ENCODE measurements around a stretch of chr14.

DNA sequence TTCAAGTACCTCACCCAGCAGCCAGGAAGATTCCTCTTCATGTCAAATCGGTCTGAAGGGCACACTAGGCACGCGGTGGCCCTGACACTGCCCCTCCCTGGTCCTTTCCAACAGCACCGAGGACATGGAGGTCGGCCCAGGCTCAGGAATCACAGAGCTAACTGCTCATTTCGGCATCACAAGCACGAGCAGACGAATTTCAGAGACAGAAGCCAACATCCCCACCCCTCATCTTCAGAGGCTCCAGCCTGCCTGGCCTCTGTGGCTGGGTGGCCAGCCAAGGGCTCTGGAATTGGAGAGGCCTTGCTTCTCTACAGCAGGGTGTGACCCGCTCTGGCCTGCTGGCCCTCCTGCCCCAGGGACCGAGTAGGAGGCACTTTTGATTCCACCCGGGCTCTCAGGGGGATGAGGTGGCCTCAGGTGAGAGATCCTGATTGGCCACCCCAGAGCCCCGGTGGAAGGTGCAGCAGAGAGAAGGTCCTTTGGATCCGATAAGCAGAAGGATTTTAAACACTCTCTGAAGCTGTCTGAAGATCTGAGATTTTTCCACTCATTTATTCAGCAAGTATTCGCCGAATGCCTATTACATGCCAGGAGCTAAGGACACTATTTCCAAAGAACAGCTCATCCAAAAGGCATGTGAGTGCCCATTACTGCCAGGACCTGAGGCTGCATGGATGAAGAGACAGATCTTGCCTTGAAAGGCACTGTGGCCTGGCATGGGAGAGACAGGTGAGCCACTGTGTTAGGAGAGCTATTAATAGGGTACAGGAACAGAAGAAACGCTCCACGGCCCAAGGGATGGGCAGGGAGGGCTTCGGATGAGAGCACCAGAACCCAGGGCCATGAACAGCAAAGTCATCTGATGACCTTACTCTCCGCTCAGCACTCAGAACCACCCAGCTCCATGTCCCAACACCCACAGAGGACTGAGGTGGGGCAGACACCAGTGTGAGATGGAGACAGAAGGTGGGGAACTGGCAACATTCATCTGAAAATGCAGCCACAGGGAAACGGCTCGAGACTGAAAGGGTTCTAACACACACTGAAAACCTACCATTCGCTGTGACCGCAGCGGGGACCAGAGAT is 10.2 kb downstream of the BAG5 start:
- PRO-cap = no peak

- PRO-cap = no peak
These were observed 511 bp downstream of the BAG5 start for GRCh38 chr14:103561781-103562511.

DNA sequence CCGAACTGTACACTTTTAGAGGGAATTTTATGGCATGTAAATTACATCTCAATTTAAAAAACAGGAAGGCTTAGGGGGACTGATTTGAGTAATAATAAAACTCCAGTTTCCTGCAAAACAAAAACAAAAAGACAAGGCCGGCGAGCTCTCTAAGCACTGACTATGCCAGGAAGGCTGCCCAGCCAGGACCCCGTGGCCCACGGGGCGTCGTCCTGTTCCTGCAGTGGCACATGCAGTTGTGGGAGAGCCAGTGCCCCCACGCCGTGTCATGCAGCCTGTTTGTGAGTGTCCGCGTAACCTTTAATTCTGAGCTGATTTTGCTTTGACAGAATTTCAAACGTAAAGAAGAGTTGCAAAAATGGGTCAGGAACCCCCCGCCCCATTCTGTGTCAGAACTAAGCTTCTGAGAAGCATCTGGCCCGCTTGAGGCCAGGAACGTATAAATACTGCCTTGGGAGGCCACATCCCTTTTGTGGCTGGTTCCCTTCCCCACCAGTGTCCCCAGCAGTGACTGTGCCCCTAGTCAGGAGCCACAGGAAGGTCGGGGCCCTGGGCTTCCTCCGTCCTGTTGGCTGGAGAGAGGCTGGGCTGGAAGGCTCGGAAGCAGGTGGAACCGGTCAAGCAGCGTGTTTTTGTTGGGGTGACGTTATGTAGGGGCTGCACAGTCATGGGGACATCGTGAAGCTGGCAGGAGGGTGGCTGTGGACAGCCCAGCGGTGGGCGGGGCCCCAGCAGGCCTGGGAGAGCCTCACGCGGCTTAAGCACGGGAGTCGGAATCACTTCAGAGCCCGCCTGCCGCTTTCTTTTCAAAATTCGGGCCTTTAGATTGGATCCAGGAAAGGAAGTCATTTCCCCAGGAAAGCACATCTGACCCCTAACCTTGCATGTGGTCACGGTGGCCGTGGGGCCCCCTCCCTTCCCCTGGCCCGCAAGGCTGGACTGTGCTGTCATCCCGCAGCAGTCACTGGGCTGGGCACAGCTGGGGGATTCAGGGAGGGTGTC is 10.2 kb downstream of the XRCC3 start:
- PRO-cap = no peak

DNA sequence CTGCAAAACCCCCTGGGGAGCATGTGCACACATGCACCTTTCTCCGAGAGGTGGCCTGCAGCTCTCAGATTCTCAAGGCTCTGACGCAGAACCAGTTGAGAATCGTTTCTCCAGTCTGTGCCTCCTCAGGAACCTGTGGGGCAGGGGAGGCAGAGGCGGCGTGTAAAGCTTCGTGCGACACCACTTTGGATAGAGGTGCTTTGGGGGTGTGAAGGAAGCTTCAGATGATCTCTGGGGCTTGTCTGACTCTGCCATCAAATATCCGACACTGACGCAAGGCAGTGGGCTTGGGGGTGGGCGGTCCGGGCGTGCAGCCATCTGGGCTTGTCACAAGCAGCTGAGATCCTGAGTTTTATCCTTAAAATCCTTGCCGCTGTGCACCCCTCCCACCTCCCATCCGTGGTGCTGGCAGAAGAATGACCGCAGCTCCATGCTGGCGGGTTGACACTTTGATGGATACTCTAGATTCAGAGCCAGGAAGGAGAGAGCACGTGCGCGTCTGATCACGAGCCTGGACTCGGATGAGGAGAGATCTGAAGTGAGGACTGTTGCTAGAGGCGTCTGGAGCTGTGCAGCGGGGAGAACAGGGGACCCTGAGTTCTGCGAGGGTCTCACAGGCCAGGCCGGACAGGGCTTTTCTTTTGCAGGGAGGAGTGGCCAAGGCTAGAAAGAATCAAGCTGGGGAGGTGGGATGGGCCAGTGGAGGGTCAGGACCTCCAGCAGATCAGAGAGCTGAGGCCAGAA is 2.9 kb downstream of the ZFYVE21 start:
- PRO-cap = no peak

DNA sequence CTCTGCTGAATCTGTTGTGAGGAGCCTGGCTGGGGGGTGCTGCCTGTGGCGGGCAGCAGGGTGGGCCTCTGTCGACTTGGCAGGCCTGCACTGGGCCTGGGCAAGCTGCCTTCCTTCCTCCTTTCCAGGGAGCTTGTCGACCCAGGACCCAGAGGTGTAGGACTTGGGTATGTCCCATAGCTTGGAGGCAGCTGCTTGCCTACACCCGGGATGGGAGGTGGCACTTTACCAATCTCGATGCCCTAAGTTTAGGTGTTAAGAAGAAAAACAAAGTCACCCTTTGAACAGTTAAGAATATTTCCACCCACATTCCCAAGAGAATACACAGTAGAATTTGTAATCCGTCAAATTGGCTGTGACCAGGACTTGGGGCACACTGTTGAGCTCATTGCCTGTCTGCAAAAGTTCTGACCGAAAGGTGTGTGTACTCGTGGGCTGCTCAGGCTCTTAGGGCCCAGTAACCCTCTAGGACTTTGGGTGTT is 26.5 kb downstream of the ZFYVE21 start:
- PRO-cap = no peak

DNA sequence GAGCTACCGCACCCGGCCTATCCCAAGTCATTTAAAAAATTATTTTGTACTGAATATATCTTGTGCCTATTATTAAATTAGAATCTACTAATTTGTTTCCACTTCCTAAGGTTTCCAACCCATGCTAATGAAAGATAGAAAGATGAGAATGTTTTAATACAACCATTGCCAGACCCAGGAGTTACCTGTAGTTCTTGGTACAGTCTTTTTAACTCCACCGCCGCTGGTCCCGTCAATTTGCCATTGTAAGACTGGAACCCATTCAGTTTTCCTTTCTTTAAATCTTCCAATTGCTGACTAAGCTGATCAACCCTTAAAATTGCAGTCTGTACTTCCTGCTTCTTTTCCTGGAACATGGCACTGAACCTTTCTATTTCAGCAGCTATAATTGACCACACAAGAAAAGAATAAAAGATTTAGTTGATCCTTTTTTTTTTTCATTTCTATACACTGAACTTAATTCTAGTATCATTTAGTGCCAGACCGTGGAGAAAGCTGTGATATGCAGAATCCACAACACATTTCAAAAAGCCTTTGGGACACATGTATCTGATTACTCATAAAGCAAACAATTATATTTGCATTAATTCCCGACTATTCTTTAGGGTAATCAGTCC is 37.3 kb downstream of the ZFYVE21 start:
- PRO-cap = no peak

GRCh38 chr14:103753964-103754323 is 38.3 kb downstream of the ZFYVE21 start:
- PRO-cap = no peak

- PRO-cap = no peak
These were observed 50.0 kb downstream of the ZFYVE21 start for GRCh38 chr14:103765493-103766103.

DNA sequence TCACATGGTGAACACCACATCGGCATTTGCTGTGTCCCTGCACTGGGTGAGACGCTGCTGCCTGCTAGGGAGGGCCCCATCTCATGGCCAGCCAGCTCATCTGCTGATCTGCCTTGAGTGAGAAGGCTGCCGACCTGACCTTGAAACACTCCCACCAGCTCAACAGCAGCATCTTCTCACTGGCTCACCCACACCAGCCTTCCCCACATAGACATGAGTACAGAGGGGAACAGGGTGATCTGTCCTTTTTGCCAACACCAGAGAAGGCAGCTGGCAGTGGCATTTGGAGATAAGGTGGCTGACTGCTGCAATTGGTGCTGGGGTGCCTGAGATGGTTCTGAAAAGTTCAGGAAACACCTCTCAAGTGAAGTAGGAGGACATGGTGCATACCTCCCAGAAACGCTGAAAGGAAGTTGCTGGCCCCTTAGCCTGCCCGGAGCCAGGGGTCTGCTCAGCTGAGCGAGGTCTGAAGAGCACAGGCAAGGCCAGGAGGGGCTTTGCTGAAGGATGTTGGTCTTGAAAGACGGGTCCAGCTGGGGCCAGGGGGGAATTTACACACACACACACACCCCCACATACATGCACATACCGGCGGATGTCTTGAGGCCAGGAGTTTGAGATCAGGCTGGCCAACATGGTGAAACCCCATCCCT is 14.2 kb upstream of the PPP1R13B start:
- PRO-cap = no peak

- PRO-cap = no peak
These were observed 25.2 kb upstream of the KIF26A start for GRCh38 chr14:104113131-104113553.

GRCh38 chr14:104117798-104118442 is 20.5 kb upstream of the KIF26A start:
- PRO-cap = no peak

GRCh38 chr14:104135969-104136499 is 2.4 kb upstream of the KIF26A start:
- PRO-cap = no peak

DNA sequence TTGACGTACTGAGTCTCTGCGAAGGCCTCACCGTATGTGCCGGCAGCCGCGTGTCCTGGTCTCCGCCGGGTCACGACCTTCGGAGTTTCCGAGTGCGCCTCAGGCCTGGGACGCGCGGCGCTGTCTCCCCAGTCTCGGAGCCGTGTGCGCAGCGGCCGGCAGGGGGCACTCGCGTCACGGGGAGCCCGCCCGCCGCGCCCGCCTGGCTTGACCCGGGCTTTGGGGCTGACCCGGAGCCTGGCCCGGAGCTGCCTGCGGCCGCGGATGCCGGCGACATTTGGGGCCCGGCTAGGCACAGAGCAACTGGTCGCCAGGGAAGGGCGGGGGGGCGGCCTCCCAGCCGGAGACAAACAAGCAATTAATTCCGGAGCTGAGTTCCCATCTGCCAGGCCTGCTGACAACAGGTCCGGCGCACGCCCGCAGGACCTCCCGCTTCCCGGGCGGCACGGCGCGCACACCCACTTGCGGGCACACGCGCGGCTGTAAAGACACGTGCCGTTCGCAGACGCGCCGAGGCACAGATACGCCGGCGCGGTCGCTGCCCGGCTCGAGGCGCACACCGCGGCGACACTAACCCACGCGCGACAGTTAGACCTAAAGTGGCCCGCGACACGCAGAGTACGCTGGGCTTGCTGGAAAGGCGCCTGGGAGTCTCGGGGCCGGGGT is 755 bp upstream of the KIF26A start:
- PRO-cap = no peak

DNA sequence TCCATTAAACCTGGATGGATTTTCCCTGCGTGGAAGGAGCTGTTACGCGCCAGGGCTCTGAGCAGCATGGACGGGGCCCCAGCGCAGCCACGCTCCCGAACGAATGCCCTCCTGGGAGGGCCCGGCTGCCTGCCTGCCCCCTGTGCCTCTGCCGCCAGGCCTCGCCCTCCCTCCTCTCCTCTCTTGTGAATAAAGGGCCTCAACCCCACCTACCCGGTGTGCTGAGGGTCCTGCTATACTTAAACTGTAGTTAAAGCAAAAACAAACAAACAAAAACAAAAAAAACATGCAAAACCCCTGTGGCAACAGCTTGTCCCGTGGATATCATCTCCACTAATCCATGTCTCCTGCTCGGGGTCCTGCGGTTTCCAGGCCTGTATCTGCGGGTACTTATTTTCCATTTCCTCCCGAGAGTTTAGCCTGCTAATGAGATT is 85.5 kb downstream of the KIF26A start:
- PRO-cap = no peak

GRCh38 chr14:104586134-104586428 is 6.5 kb downstream of the C14orf180 start:
- PRO-cap = no peak

DNA sequence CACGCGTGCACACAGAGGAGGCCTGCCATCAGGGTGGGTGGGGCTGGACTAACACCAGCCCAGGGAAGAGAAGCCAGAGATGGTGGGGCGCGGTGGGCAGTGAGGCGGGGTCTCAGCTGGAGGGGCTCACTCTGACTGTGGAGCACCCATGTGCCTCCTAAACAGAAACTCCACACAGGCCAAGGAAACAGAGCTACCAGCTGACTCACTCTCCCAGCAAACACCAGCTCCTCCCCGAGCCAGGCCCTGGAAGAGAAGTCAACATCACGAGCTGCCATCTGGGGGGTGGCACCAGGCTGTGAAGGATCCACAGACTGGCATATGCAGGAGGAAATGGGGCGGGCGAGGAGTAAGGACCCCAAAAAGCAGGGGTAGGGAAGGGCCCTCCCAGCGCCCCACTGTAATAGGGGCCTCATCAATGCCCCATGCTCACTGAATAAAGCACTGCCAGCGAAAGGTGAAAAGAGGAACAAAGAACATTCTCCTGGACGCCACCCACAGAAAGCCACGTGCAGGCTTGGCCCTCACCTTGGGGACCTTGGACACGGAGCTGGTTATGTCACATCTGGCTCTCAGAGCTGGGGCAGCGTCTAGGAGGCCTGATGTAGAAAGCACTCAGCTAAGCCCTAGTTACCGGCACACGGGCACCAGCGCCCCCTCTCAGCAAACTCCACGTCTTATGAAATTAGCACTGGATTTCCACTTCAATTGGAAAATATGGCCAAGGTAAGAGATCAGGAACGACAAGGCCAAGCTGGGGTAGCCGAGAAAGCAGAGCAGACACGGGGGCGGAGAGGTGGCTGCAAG is 8.4 kb upstream of the INF2 start:
- PRO-cap = no peak

GRCh38 chr14:104706767-104707191 is 17.2 kb upstream of the ADSS1 start:
- PRO-cap = no peak

DNA sequence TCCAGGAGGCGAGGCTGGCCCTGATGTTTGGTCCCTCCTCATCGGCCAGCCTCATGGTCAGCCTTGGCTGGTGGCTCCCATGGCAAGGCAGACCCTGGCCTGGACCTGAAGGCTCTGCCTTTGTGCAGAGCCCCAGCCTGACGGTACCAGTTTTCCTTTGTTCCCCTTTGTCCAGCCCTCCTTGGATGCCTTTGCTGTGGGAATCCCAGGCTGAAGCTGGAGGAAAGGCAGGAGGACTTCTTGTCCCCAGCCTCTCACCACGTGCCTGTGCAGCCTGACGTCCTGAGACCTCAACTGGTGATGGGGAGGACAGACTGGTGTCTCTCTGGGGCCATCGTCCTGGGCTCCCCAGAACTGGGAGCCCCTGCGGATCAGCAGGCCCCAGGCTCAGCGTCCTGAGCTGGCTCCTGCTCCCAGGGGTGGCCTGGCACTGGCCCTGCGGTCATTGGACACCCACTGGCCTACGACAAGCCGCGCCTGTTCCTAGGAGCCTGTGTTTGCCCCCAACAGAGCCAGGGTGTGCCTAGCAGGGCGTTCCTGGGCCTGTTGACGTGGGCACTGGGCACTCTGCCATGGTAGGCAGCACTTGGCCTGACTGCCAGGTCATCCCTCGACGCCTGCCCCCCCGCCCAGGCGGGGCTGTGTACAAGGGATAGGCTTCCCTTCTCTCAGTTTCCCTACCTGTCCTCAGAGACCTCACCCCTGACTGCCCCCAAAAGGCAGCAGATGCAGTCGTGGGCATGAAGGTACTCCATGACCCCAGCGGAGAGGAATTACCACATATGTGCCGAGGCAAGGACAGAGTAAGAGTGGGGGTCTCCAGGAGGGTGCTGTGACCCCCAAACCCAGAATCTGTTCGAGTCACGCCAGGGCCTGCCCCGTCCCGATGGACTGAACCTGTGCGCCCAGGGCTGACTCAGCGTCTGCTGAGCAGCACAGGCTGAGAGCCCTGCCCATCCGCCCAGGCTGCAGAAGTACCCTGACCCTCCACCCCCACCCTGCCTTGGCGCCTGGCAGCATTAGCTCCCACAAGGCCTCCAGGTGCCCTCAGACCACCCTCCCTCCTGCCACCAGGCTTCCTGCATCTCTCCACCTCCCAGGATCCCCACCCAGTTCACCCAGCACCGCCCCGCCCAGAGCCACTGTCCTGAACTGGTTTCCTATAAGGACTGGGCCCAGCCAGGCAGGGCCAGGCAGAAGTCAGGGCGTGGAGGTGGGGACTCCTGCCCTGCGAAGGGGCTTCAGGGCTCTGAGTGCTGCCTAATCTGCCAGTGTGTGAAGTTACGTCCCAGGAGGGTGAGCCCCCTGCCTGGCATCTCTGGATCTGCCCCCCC is 8.5 kb downstream of the ADSS1 start:
- PRO-cap = no peak

- PRO-cap = no peak
These were observed 16.7 kb downstream of the SIVA1 start for GRCh38 chr14:104769263-104770466.

DNA sequence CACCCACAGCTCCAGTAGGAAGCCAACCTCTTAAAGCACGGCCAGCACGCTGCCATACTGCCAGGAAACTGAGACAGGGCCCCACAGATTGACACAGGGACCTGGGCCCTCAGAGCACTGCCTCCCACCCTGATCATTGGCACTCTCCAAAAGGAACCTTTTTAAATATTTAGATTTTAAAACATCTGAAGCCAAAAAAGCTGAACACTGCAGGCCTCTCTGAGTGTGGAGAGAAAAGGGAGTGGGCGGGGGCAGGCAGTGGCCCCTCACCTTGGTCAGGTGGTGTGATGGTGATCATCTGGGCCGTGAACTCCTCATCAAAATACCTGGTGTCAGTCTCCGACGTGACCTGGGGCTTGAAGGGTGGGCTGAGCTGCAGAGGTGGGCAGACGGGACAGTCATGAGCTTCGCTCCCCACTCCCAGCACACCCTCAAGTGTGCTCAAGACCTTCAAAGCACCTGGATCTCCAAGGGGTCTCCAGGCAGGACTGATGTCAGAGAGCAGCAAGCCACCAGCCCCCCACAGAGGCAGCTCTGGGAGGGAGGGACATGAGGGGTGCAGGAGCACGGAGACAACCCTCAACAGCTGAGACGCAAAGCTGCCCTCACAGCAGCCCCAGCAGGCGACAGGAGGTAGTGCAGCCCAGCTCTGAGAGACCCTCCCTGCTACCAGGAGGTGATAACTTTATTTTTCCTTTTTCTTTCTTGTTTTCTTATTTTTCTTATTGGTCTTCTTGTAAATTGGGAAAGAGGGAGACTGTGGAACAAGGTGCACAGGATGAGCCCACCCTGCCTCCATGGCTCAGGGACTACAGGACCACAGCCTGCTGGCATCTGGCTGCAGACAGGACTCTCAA is 17.8 kb downstream of the SIVA1 start:
- PRO-cap = no peak